Measurements from ENCODE around the genes RTN4R, MED15, SERPIND1, RIMBP3B and YPEL1.

DNA sequence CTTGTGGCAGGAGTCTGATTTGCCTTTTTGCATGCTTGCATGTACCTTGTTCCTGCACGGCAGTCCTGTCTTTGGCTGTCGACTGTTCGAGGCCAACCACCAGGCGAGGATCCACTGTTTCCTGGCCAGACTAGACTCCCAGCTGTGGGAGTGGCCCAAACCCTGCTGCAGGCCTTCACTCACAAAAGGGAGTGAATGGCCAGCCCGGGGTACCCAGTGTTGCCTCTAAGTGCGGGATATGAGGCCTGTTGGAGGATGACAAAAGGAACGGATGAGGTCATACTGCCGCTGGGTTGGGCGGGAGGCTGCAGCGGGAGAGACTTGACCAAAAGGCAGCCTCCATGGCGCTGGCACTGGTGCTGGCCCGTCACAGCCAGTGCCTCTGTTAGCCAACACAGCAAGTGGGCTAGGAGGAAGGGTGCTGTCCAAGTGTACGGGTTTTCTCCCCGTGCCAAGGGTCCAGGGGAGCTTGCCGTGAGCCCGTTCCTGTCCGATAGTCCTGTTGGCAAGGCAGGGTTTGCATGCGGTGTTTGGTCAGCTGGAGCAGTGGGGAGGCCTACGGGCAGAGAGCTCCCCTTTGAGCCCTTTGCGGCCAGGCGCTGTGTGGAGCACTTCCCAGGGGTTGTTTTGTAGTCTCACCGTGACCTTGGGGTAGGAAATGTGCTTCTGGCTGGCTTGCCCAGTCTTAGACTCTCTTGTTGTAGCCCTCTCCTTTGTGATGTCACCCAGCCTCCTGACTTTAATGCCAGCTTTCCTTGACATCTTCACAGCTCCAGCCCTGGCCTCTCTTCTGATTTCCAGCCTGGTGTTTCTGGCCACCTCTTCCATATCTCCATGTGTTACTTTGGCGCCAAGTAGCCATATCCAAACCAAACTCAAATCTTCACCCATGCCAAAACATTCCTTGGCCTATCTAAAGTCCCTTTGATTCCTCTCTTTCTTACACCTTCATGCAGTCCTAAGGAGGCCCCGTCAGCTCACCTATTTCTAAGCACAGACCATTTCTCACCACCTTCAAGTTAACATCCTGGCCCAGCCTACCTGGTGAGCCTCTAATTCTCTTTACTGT, 1.2 kb downstream of the DGCR8 start:
- PRO-cap: no peak
- RAMPAGE, long total RNA, 3 experiments: no peak in any of the 3 experiments

DNA sequence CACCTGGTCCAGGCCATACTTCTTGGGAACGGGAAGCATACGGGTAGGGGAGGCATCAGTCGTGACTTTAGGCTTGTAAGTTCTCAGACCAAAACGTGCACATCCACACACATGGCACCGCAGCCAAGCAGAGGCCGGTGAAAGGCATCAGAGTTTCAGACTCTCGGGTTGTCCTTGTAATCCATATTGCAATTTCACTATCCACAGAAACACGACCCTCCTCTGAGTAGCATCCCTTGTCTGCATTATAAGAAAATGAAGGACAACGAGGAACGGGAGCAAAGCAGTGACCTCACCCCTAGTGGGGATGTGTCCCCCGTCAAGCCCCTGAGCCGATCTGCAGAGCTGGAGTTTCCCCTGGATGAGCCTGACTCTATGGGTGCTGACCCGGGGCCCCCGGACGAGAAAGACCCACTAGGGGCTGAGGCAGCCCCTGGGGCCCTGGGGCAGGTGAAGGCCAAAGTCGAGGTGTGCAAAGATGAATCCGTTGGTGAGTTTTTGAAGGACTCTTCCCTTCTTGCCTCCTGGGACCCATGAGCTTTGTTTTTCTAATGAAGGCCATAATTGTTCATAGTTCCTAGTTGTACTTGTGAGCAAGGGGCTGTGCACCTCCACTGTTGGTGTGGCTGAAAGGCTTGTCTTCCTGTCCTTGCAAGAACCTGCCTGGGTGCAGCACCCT, 9.9 kb downstream of the DGCR8 start:
- PRO-cap: no peak
- RAMPAGE, long total RNA, 3 experiments: no peak in any of the 3 experiments

GRCh38 chr22:20127674-20128613, 3.7 kb upstream of the ZDHHC8 start:
- PRO-cap: no peak
- RAMPAGE, long total RNA, 3 experiments: no peak in any of the 3 experiments

GRCh38 chr22:20244858-20245526, 23.1 kb downstream of the RTN4R start:
- PRO-cap: no peak
- RAMPAGE, long total RNA, 3 experiments: no peak in any of the 3 experiments

DNA sequence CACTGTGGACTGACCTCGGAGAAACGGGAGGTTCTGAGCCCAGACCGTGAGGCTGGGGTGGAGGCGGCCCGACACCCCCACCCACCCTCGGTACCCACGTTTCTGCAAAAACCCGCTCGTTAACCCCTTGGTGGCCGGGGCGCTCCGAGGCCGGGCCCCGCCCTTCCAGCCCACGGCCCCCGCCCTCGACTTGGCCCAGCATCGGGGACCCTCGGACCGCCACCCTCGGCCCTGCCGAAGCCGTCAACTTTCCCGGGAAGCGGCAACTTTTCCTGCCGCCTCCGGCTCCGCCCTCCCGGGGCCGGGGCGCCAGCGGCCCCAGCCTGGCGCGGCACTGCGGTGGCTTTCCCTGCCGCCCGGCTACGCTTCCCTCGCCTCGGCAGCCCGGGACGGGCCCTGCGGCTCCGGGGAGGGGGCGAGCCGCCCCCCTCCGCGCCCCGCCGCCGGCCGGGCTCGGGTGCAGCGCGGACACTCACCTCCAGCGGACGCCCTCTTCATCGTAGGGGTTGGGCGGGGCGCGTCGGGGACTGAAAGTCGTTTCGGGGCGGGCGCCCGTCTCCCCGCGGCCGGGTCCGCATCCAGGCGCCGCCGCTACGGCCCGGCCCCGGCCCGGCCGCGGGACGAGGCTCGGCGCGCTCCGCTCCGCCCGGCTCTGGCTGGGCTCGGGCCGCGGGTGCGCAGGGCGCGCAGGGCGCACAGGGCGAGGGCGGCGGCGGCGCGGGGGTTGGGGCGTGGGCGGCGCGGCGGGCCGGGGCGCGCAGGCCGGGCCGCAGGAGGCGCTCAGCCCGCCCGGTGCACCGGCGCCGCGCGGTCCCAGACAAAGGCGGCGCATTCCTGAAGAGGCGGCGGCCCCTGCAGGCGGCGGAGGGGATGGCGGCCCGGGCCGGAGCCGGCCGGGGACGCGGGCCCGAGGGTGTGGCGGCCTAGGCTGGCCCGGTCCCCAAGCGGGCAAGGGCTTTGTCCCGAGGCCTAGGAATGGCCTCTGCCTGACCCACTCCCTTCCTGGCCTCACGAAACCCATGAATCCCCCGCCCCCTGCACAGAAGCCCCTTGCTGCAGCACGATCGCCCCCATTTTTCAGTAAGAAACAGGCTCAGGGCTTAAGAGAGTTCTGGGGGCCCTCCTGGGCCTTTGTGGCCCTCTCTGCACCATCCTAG, at the start of gene RTN4R:
Gene RTN4R, minus strand, starts transcription at position 724 of the 1,157 bp plus-strand sequence.
- PRO-cap: no peak
- RAMPAGE, long total RNA, 3 experiments: no peak in any of the 3 experiments

DNA sequence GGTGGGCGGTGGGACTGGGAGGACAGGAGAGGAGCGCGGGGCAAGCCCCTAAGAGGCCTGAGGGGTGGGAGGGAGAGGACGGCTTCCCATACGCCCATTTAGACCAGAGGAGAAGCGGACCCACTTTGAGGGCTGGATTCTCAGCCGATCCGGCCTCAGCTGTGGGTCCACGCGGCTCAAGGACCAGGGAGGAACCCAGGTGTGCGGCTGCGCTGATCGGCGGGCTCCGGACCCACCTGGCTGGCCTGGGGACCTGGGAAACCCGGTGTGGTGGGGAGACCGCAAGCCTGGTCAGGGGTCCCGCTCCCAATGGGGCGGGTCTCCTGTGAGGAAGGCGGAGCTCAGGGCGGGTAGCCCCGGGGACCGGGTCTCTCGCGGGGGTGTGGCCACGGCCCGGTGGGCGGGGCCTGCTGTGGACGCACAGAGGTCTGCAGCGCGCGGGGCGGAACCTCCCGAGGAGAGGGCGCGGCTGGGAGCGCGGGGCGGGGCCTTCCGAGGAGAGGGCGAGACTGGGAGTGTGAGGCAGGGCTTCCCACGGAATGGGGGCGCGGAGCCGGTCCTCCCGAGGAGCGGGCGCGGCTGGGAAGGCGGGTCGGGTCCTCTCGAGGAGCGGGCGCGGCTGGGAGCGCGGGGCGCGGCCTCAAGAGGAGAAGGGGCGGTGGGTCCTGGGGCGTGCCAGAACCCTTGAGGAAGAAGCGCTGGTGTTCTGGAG, 21.1 kb downstream of the DGCR6L start:
- PRO-cap: unidirectional peak, plus-strand start at position 485 of the sequence
- RAMPAGE, long total RNA, 3 experiments: no peak in any of the 3 experiments

DNA sequence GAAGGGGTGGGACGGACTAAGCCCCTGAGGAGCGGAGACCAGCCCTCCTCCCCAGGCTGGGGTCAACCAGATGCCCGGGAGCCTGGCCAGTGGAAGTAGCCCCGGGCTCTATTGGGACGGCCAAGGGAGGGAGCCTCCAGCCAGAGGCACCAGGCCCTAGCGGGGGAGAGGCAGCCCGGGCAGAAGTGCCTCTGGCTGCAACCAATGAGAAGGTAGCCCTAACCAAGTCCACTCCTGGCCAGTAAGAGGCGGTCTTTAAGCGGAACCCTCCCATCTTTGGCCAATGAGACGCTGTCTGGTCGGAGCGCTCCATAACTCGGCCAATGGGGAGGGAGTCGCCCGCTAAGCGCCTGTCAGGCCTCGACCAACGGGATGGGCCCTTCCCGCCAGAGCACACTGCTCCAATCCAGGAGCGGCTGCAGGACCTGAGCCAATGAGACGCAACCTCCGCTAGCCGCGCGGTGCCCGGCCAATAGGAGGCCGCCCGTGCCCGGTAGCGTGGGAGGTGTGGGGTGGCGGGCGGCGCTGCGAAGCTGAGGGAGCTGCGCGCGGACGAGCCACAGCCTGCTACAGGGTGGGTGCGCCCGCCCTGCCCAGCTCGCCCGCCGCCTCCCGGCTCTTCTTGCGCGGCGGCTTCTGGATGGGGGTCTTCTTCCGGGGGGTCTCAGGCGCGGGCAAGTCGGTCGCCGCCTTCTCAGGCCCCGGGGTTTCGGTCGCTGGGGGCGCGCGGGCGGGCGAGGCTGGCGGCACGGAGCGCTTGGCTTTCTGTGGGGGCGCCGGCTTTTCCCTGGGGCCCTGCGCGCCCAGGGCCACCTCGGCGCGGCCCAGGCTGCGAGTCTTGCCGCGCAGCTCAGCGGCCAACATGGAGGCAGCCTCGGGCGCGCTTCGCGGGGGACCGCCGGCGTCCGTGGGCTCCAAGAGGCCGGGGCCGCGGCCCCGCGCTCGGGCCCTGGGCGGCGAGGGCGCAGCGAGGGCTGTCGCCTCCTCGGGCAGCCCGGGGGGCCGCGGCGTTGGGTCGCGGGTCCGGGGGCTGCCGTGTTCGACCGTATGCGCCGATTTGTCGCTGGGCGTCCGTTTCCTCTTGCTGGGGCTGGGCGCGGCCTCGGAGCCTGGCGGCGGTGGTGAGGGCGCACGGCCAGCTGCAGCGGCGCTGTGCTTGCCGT, 12.4 kb downstream of the SCARF2 start:
- PRO-cap: unidirectional peak, plus-strand start at position 560 of the sequence
- RAMPAGE, long total RNA, 3 experiments: no peak in any of the 3 experiments

DNA sequence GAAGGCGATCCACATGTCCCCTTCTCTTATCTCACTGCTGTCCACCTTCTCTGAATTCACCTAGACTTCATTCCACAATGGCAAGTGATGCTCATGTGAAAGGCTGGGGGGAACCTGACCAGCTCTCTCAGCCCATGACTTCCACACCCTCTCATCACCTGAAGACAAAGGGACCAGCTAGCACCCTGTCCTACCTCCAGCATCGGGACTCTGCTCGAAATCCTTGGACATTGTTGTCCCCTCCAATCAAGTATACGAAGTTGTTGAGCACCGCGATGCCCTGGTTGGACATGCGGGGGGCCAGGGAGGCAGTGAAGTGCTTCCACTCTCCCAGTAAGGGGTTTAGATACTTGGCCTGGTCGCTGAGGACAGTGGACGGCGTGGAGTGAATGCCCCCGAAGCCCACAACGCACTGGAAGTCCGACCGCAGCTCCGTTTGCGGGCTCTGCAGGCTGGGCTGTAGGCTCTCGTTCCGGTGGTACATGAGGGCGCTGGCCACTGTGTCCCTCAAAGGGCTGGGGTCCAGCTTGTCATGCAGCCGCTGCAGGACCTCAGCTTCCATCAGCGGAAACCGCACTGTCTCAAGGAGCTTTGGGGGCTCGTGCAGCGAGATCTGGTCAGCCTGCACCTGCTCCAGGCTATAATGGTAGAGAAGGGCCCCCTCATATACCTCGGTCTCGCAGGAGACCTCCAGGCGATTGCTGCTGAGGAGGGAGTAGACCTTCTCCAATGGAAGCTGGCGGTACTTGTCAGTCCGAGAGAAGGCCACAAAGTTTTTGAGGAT, 27.2 kb upstream of the SCARF2 start:
- PRO-cap: no peak
- RAMPAGE, long total RNA, 3 experiments: no peak in any of the 3 experiments

- PRO-cap: unidirectional peak, minus-strand start at chr22:20496619
- RAMPAGE, long total RNA, 3 experiments: no peak in any of the 3 experiments
Measured at GRCh38 chr22:20496299-20497223, 966 bp upstream of the KLHL22 start.

- PRO-cap: bidirectional peak, plus-strand start at chr22:20507616, minus-strand start at chr22:20507460
- RAMPAGE, long total RNA, 3 experiments: start-site peak on the plus strand in 2 of 3 experiments, at chr22:20507577-20507724 at its widest, 48 to 60 reads per replicate
Measured at GRCh38 chr22:20507021-20507791, at the start of gene MED15. Gene MED15, plus strand, starts transcription at chr22:20507610.

- PRO-cap: no peak
- RAMPAGE, long total RNA, 3 experiments: no peak in any of the 3 experiments
Measured at GRCh38 chr22:20760573-20761618, 13.0 kb upstream of the SERPIND1 start.

GRCh38 chr22:20773455-20774452, at the start of gene SERPIND1:
Gene SERPIND1, plus strand, starts transcription at chr22:20774113.
- PRO-cap: no peak
- RAMPAGE, long total RNA, 3 experiments: no peak in any of the 3 experiments

DNA sequence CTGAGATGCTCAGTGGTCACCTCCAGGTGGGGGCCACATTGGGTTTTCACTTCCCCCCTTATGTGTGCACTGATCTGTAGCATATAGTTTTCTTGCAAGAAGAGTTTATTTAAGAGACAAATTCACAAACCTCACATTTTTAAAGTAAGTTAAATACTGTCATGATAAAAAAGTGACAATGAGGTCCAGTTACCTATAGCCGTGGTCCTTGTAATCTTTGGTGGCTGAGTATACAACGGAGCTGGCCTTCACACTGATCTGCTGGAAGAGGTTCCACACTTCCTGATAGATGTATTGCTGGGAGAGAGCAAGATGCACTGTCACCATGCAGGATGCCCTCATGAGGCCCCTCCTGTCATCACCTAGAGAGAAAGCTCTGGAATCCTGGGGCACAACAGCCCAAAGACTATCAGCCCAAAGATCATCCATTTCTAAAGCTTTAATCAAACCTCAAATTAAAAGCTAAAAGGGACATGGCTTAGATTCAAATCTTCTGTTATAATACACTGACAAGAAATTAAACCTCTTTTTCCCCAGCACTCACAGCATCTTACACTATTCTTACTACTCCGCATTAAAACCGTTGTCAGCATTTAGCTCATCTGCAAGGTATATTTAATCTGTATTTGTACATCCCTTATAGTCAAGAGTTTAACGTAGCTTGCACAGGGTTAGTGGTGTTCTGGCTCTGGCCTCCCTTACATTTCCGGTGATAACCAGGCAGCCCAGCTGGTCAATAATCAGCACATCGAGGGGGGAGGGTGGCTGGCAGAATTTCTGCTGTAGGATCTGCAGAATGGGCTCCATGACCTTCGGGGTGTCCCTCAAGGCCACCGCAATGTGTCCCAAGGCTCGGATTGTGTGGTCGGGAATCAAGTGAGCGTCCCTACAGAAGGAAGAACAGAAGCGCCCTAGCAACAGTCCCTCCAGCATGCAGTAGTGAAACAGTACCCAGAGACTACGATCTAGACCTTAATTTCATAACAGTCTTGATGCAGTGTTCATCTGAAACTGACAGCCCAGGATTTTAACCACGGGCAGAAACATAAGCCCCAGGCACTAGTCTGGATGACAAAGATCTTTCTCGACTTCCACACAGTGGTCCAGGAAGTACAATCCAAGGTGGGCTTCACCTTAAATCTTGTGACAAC, 24.9 kb downstream of the SERPIND1 start:
- PRO-cap: no peak
- RAMPAGE, long total RNA, 3 experiments: no peak in any of the 3 experiments

DNA sequence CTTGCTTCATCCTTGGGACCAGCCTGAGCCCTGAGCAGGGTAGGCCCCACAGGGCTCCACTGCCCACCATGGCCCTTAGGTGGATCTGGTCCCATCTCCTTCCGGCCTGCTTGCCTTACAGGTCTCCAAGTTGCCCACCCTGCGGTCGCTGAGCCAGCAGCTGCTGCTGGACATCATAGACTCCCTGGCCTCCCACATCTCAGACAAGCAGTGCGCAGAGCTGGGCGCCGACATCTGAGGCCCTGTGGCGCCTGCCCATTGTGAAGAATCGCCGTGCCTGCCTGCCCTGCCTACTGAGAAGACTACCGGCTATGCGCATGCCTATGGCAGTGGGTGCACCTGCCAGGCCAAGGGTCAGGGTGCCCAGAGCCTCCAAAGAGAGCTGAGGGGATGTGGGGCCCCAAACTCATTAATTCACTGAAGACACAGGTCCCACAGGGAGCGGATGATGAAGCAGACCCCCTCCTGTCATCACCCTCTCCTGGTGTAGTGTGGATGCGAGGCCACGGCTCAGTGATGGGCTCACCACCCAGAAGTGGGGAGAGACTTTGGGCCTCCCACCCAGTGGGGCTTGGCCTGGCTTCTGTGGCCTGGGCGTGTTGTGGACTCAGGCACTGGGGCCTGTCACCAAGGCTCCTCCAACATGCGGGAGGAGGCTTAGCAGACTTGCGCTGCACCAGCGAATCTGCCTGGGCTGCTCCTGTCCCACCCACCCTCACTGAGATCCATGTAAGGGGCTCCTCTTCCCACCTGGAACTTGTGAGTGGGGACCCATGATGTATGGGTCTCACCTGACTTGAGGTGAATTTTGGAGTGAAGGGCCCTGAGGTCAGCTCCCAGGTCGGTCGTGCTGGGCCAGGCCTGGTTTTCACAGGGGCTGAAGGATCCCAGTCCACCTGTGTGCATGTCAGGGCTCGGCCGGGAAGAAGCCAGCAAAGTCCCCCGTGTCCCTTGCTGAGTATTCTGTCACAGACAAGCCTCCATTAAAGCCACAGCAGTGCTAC, 4.5 kb downstream of the THAP7 start:
- PRO-cap: no peak
- RAMPAGE, long total RNA, 3 experiments: no peak in any of the 3 experiments

- PRO-cap: no peak
- RAMPAGE, long total RNA, 3 experiments: no peak in any of the 3 experiments
Measured at GRCh38 chr22:21383592-21383917, at the start of gene RIMBP3B. Gene RIMBP3B, plus strand, starts transcription at chr22:21383751.

DNA sequence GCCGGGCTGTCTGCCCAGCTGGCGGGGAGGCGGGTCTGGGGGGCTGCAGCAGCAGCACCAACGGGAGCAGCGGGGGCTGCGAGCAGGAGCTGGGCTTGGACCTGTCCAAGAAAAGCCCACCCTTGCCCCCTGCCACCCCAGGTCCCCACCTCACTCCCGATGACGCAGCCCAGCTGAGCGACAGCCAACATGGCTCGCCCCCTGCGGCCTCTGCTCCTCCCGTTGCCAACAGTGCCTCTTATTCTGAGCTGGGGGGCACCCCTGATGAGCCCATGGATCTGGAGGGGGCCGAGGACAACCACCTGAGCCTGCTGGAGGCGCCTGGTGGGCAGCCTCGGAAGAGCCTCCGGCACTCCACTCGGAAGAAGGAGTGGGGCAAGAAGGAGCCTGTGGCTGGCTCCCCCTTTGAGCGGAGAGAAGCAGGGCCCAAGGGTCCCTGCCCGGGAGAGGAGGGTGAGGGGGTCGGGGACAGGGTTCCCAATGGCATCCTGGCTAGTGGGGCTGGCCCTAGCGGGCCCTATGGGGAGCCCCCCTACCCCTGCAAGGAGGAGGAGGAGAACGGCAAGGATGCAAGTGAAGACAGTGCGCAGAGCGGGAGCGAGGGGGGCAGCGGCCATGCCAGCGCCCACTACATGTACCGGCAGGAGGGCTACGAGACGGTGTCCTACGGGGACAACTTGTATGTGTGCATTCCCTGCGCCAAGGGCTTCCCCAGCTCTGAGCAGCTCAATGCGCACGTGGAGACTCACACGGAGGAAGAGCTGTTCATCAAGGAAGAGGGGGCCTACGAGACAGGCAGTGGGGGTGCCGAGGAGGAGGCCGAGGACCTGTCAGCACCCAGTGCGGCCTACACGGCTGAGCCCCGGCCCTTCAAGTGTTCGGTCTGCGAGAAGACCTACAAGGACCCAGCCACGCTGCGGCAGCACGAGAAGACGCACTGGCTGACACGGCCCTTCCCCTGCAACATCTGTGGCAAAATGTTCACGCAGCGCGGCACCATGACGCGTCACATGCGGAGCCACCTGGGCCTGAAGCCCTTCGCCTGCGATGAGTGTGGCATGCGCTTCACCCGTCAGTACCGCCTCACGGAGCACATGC, 21.3 kb upstream of the TMEM191C start:
- PRO-cap: no peak
- RAMPAGE, long total RNA, 3 experiments: start-site peak on the plus strand in 1 of 3 experiments, centred at position 352 of the sequence, 11 reads per replicate

DNA sequence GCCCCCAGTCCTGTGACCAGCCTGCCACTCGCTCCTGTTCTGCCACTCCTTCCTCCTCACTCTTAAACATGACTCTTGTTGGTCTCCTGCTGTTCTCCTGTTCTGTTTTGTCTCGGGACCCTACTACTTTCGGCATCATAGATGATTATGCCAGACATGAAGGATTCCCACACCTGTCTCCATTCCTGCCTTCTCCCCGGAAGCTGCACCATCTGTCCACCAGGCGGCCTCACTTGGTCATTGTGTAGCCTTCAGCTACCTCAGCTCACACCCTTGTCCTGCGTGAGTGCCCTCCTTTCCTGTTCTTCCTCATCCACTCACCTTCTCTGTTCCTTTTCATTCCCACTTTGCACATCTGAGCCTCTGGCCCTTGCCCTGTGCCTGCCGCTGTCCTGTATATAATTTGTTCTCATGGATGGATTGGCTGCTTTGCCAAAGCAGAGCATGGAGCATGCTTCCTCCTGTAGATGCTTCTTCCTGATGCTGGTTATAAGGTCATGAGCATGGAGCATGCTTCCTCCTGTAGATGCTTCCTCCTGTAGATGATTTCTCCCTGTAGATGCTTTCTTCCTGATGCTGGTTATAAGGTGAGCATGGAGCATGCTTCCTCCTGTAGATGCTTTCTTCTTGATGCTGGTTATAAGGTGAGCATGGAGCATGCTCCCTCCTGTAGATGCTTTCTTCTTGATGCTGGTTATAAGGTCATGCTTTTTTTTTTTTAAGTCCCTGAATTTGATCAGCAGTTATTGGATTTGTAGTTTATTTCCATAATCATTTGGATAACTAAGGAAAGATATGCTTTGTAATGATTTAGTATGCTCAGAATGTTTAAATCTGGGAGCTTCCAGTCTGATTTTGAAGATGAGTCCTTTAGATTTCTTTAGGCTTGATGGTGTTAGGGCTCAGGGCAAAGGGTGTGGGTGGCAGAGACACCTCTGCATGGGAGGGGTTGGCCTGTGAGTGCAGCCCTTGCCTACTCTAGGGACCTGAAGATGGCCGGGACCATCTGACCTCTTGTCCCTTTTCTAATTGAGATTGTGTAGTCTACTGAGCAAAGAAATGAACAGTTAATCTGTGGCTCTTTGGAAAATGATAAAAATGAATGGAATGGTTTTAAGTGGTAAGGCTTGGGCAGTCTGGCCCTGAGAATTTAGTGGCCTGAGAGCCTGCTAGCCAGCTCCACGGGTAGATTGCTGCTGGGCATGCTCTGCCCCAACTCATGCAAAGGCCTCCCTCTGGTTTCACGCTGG, 26.7 kb downstream of the UBE2L3 start:
- PRO-cap: no peak
- RAMPAGE, long total RNA, 3 experiments: no peak in any of the 3 experiments

GRCh38 chr22:21650913-21651356, 8.8 kb downstream of the SDF2L1 start:
- PRO-cap: no peak
- RAMPAGE, long total RNA, 3 experiments: no peak in any of the 3 experiments

DNA sequence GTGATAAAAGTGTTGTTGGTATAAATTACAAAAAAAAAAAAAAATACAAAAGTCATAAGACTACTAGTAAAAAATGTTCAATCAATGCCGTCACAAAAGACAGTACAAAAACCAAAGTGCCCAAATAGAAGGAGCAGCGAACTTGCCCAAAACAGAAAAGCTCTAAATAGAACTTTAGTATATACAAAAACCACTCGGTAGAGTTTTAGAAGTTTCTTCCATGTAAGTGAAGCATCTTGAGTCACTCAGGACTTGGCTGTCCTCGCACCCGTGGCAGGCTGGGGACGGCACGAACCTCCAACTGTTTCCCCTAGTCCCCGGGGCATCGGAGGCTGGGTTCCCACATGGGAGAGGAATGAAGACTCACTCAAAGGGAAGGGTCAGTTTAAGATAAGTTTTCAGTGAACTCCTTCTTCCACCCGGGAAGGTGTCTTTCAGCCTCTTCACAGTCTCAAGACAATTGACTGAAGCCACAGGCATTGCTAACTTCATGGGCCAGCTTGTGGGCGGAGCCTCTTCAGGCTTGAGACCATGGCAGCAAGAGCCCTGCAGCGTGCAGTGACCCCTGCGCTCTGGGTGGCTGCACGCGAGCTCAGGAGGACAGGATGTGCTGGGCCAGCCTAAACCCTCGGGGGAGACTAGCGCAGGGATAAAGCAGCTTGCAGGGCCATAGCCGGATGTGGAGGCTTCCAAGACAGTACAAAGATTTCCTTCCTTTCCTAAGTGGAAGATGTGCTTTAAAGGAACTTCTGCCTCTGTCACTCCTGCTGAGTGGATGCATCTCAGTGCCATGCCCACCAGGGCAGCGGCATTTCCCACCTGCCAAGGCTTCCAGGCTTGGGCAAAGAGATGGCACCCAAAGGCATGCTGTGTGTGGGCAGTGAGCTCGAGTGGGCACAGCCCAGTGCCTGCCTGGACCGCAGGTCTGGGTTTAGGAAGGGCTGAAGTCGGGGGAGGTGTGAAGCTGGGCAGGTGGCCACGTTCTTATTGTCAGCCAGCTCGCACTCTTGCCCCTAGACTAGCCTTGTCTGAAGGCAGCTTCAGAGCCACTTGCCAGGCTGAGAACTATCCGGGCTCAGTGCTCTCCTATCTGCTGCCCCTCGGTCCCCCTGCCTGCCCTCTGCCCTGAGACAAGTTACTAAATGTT, 32.8 kb downstream of the PPIL2 start:
- PRO-cap: no peak
- RAMPAGE, long total RNA, 3 experiments: no peak in any of the 3 experiments

DNA sequence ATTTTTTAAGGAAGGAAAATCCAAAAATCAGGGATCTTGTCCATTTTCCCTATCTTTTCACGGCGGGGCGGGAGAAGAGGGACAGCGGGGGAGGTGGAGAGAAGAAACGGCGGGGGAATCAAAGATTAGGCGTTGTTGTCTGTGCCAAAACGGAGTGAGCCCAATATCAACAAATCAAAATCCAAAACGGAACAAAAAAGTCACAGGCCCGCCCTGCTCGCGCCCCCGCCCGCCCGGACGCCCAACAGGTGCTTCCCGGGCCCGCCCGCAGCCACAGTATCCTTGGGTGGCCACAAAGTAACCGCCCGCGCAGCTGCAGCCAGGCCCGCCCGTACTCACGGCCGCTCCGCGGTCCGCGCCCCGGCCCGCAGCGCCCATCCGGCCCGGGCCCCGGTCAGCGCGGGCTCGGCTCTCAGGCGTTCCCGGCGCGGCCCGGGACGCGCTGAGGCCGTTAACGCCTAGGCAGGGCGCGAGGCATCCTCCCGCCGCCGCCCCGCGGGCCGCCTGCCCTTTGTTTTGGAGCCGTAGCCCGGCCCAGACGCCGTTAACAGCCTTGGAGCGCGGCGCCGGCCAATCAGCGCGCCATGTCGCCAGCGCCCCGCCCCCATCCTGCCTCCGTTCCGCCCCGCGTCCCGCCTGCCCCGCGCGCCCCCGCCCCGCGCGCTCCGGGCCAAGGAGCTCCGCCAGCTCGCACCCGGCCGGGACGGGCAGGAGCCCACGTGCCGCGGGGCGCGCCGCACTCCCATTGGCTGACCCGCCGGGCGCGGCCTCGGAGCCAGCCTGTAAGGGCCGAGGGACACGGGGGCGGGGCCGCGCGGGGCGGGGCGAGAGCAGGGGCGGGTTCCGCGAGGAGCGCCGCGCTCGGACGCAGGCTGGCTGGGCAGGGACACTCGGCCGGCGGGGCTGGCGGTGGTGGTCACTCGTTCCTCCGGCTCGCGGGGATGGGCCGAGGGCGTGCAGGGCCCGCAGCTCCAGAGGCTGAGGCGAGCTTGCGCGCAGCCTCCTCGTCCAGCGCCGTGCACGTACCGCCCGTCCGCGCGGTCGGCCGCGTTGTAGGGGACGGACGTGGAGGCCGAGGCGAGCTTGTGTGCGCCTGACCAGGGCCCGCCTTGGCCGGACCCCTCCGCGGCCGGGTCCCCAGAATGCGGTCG, at the start of gene YPEL1:
Gene YPEL1, minus strand, starts transcription at position 519 of the 1,151 bp plus-strand sequence.
- PRO-cap: unidirectional peak, minus-strand start at position 444 of the sequence; bidirectional peak, plus-strand start at position 889 of the sequence, minus-strand start at position 518 of the sequence
- RAMPAGE, long total RNA, 3 experiments: no peak in any of the 3 experiments

Measured in subcutaneous adipose tissue (tissue), 3 donors.